Pulmonary artery (tissue), 1 donor: ENCODE measurements around a stretch of chr1.

DNA sequence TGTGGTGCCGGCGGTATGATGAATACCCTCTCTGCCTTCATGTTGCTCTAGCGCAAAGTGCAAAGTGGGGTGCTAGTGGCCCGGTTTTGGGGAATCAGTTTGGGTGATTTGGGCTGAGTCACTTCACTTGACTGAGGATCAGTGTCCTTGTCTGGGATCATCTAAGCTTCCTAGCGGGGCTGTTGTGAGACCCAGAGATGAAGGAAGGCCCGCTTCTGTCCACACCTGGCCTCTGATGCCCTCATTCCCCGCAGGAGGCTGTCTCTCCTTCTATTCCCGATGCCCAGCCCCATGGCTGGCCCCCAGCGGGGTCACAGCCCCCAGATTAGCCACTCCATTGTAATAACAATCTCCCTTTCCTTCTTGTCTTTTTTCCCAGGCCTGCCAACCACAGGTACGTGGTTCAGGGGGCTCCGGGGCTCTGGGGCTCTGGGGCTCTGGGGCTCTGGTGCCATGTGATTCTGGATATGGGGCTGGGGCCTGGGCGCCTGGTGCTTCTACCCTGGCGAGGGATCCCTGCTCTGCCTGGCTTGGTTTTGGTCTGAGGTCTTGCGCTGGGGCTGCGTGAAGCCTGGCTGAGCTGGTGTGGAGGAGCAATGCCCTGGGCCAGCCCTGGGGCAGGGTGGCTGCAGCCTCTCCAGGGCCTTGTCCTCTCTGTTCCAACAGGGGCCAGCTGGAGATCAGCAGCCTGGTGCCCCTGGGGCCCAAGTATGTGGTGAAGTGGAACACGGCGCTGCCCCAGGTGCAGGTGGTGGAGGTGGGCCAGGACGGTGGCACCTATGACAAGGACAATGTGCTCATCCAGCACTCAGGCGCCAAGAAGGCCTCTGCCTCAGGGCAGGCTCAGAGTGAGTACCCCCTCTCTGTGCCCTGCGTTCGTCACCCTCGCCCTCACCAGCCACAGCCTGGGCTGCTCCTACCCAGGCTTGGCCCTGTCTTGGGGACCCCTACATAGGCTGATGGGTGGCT, 95.0 kb downstream of the ARHGEF10L start:
- PRO-cap: no peak

DNA sequence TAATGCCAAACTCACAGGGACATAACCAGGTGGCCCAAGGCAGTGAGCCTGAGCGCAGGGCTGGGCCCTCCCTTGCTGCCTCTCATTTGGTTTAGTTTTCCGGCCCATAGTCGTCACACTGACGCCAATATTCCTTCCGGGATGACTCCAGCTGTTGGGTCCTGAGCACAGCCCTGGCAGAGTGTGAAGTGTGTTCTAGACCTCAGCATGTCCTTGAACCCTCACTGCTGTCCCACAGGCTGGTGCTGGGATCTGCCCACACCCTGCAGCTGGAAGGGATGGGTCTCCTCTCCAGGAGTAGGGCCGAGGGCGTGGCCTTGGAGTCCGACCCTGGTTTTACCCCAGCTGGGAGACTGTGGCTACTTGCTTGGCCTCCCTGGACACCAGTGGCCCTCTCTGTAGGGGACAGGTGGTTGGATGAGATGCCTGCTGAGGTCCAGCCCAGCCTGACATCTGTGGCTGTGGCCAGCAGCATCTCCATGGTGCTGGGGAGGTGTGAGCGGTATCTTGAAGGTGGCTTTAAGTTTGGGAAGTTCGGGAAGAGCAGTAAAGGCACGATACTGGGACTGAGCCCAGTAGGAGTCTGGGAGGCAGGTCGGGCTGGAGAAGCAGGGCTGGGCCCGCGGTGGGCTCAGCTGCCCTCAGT, 104.8 kb downstream of the ARHGEF10L start:
- PRO-cap: no peak

- PRO-cap: no peak
These were observed 106.5 kb upstream of the ACTL8 start for GRCh38 chr1:17648393-17649257.

DNA sequence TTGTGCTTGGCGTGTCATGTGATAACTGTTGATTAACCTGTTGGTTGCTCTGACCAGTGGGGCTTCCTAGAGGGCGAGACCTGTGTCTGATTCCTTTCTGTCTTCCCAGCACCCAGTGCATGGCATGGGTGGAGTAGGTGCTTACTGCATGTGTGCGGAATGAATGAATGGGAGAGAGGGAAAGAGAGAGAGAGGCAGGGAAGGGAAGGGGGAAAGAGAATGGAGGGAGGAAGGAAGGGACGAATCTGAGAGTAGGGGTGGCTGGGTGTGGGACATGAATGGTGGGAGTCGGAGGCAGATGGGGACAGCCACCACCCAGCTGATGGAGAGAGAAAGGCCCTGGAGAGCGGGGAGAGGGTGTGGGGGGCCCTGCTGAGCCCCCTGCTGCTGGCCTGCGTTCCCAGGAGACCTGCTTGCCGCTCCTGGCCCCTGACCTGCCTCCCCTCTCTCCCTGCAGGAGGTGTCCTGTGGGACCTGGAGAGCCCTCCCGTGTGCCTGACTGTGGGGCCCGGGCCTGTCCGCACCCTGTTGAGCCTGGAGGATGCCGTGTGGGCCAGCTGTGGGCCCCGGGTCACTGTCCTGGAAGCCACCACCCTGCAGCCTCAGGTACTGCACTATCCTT, 91.0 kb upstream of the ACTL8 start:
- PRO-cap: no peak

DNA sequence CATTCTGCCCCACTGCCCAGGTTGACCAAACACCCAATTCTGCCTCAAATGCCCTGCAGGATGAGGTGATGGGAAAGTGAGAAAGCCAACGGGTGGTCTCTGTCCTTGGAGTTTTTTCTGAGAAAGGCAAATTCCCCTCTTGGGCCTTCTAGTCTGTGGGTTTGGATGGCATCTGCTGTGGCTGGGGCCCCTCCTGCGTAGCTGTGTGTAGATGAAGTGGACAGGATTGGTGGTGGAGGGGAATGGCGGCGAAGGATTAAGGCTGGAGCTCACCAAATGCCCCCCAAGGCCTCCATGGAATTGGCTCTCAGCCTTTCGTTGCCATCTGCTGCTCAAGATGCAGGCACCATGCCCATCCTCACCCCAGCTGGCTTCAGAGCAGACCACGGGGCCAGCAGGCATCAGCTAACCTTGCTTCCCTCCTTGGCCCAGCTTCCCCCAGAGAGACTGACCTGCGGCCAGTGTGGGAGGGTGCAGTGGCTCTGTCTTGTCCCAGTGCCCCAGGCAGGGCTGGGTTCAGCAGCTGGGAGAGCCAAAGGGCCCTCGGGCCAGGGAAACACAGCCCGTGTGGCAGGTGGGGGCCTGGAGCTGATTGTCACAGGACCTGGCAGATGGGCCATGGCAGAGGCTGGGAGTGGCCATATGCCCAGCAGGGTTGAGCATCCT, 66.9 kb upstream of the ACTL8 start:
- PRO-cap: no peak

GRCh38 chr1:17860857-17861223, 105.7 kb downstream of the ACTL8 start:
- PRO-cap: no peak

DNA sequence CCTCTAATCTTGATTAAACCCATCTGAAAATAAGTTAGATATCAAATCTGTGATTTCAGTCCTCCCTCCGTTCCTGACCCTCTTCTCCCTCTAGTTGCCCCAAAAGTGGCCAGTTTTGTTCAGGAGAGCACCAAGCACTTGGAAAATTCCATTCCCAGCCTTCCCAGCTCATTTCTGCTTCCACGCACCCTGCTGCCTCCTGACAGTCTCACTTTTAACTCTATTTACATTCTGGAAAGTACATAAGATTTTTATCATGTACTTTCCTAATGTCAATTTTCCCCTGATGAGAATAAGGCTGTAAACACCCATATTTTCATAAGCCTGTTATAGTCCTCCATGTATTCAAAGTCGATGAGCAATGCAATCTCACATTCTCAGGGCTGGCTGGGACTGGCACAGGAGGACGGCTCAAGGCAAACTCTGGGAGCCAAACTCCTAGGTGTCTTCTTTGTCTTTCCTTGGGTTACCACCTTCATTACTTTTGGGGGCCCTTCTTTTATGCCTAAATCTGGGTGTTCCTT, 94.4 kb downstream of the IGSF21 start:
- PRO-cap: no peak

- PRO-cap: no peak
These were observed 181.3 kb upstream of the KLHDC7A start for GRCh38 chr1:18299423-18299825.

GRCh38 chr1:18636296-18637161, 5.9 kb downstream of the PAX7 start:
- PRO-cap: no peak

GRCh38 chr1:18639307-18639729, 8.7 kb downstream of the PAX7 start:
- PRO-cap: no peak

- PRO-cap: no peak
These were observed 2.1 kb downstream of the ALDH4A1 start for GRCh38 chr1:18900098-18900753.

DNA sequence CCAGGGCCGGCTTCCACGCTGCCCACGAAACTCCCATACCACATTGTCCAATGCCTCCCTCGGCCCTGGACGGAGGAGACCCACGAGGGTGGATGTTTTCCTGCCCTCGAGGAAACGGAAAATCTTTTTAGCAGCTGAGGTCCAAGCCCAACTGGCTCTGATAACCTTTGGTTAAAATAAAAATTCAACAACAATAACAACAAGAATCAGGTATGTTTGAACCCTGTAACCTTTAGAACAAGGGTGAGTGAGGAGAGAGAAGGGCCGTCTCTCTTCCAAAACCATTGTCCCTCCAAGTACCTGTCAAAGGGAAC, 4.0 kb upstream of the ALDH4A1 start:
- PRO-cap: no peak

- PRO-cap: no peak
These were observed 79.5 kb upstream of the IFFO2 start for GRCh38 chr1:19036007-19036357.

DNA sequence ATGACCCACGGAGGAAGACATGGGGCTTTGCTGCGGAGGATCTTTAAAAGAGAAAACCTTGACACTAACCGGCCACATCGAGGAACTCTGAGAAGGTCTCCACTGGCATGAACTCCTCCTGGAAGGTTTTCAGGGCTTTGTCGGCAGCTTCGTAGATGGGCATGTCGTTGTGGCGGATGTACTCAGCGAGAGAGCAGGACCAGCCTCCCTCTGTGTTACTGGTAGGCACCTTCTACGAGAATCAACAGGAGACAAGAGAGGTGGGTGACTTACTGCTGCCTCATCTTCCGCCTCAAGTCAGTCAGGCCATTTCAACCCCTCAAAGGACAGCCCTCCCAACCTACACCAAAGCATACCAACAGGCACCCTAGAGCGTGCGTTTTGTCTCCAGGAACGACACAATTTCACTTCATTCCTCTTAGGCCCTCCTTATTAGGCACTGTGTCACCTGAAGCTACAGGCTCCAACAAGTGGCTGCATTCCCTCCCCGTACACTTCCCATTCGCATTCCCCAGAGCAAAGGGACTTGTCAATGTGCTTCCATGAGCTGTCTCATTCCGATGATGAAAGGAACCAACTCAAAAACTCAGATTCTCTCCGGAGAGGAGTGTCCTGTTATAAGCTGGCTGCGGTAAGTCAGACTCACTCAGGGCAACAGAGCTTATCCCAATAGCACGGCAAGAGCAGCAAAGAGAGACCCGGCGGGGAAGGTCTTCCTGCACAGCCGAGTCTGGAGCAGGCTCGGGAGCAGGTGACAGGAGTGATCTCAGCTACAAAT, 120.4 kb upstream of the IFFO2 start:
- PRO-cap: no peak

DNA sequence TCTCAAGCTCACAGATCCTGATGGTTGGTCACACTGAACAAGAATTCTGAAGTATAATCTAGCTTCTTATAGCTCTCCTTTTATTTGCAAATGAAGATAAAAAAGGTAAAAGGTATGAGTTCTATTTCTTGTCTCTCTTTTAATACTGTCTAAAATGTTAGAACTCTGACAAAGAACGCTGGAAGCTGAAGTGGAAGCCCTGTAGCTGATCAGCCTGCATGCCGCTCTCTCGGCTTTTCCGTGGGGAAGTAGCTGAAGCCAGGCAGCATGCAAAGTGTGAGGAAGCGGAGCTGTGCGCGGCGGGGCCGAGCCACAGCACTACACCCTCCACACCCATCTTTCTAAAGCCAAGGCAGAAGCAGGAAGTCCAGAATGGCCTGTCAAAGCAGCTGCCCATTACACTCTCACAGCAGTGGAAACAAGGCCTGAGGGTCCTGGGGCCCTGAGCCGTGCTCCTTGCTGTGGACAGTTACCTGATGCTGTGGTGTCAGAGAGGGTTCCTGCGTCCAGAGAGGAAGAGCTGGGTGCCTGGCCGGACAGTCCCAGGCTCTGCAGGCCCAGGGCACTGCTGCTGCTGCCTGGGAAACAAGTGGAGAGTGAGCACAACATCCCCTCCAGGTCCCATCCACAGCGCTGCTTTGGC, 69.6 kb downstream of the UBR4 start:
- PRO-cap: no peak

DNA sequence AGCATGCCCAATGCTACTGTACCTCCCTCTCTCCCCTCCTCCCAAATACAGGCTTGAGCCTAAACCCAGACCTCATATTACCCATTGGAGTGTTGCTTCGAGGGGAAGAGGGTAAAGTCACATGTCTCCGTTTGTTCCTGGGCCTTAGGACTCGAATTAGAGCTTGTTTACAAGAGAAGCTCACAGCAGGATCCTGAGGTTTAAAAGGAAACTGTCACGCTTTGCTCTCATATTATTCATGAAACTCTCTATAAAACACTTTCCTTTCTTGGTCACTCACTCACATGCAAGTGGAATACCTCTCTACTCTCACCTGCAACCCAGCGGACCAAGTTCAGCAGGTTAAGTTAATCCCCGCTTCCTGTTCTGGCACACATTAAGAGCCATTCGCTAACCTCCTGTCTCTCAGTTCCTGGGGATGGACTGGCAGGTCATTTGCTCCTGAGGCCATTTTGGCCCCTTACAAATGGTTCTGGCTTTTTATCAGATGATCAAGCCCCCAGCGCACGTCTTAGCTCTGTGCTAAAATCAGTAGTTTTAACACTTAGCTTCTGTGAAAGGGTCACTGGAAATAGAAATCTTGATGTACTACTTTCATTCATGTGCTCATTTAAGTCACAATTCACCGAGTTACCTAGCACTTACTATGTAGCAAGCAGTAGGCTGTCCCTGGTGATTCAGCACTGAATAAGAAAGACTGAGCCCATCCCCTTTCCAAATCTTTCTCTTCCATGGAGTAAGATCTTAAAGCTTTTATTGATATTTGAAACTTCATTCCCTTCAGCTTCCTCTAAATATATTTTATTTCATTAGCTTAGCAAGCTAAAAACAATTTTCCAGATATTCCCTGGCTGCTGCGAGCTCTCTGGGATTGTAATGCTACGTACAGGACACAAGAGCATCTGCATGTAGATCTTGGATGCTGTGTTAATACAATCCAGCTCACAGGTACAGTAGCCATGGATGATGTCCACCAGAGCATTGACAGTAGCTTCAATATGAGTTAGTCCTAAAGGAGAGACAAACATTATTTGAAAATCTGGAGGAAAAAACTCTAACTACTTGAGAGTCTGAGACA, 65.8 kb downstream of the UBR4 start:
- PRO-cap: no peak

- PRO-cap: no peak
These were observed 53.4 kb downstream of the UBR4 start for GRCh38 chr1:19156672-19157031.

- PRO-cap: no peak
These were observed 26.2 kb downstream of the UBR4 start for GRCh38 chr1:19183657-19184389.

DNA sequence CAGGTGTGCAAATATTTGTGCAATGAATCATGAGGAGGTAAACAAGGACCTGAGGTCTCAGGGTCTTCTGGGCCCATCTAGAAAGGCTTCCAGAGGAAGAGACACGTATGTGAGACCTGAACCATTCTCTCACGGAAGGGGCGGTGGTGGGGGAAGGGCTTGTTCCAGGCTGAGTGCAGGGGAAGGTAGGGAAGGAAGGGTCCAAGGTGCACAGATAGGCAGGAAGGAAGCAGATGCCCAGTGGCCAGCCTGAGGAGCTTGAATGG, 3.2 kb downstream of the AKR7A3 start:
- PRO-cap: no peak

DNA sequence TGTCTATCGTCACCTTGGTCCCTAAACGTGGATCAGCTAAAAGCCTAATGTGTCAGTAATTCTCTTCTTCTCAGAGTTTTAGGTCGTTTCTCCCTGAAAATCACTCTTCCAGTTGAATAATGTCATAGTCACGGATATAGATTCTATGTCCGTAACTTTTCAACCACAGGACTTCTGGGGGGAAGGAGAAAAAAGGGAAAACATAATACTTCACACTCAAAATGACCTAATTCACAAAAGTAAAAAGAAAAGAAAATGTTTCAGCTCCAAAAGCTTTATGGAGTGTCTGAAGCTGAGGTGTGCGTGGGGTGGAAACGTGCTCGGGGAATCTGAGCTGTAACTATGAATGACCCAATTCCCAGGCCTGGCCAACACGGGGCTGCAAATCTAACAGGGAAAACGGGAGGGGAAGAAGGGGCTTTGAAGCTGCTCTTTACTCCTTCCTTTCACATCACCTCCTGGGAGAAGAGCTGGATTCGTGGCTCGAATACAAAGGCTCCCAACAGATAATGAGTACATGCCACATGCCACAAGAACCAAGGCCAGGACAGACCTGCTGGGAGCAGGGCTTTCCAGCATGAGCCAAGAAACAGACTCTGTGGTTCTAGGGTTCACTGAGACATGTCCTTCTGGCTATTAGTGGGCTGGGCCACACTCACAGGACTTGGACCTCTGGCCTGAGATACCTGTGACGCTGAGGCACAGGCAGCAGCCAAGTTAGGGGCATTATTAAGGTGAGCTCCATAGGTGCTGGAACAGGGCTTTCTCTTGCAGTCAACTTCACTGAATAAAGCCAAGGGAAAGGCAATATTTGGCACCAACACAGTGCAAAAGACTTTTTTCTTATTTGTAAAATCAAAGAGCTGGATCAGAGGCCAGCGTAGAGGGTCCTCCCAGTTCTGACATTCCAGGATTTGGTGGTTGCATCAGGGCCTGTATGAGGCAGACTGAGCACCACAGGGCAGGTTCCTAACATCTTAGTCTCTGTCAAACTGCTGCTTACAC, 51.5 kb downstream of the SLC66A1 start:
- PRO-cap: no peak